CMK (cell line): Measurements from ENCODE around the genes FAM216B and CCDC122.

- RRBS: no CpG with 5 or more reads among the region's 3 CpGs
These were observed at the start of gene FAM216B for GRCh38 chr13:42781217-42781763. Gene FAM216B (plus strand): TSS chr13:42781584.

DNA sequence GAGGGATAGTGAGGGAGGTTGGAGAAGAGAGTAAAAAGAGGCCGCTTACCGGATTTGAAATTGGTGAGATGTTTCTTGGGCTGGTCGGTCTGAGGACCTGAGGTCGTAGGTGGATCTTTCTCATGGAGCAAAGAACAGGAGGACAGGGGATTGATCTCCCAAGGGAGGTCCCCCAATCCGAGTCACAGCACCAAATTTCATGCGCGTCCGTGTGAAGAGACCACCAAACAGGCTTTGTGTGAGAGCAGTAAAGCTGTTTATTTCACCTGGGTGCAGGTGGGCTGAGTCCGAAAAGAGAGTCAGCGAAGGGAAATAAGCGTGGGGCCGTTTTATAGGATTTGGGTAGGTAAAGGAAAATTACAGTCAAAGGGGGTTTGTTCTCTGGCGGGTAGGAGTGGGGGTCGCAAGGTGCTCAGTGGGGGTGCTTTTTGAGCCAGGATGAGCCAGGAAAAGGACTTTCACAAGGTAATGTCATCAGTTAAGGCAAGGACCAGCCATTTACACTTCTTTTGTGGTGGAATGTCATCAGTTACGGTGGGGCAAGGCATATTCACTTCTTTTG is 91.2 kb downstream of the FAM216B start:
- RRBS: no CpG with 5 or more reads among the region's 15 CpGs

DNA sequence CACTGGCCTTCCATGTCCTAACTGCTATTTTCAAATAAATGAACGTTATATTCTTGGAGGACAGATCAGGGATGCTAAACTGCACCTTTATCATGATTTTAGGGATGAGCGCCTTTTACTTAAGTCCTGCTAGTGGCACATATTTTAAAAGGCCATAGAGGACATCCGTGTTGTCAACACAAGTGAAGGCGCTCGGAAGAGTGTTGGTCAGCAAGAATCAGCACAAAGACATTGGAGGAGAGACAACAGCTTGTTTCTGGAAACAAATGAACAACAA is 943 bp downstream of the CCDC122 start:
- RRBS: no CpG with 5 or more reads among the region's 5 CpGs

DNA sequence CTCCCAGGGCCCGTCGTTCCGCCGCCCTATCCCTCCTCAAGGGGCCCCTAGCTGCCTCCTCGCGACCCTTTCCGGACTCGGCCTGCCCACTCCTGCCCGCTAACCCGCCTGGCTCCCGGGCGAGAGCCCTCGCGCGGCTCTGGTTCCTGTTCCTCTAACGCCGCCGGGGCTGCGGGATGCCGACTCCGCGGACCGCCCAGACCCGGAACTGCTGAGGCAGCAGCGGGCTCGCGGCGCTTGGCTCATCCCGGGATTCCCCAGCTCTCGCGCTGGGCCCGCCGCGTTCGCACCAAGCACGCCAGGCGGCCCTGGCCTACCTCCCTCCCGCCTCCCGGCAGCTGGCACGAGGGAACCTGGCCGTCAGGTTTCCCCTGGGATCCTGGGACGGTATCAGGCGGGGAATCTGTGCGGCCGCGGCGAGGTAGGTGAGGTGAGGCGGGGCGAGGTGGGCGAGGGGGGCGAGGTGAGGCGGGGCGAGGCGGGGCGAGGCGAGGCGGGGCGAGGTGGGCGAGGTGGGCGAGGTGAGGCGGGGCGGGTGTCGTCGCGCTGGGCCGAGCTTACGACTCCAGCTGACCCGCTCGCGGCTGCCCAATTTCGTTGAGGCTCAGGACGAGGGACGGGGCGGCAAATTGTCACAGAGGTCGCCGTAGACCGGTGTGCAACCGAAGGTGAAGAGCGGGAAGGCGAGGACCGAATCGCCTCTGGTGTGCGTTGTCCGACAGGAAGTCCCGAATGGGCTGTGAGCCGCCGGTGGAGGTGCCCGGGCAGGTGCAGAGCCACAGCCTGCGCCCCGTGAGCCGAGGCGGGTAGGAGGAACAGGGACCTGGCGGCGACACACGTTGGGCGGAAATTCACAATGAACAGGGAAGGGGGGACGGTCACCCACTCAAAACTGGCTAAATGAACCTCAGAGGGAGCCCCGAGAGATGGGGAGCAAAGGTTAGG is at the start of gene CCDC122:
Gene CCDC122, minus strand, starts transcription at position 427 of the 945 bp plus-strand sequence.
- RRBS: 55% methylated on average over 31 of the region's 98 CpGs

DNA sequence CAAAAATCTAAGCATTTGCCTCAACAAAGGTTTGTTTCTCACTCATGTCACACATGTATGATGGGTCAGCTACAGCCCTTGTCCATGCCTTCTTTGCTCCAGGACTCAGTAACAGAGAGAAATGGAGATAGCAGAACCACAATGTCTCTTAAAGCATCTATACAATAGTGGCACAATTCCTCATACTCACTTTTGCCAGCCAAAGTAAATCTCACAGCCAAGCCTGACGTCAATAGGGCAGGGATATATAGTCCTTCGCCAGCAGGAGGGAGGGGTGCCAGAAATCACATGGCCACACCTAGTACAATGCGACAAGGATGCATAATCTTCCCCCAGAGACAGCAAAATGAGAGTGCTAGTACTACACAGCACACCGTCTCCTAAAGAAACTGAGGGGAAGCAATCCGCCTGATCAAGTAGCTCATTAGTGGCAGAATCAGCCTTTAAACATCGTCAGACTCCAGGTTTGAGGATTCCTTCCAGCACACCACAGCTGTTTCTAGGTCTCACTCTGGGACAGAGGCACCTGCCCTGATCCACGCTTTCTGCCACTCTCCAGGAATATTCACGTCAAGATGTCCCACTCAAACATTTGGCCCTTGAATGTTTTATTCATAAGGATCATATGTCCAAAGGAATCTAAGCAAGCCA is 63.8 kb upstream of the SERP2 start:
- RRBS: no CpG with 5 or more reads among the region's 8 CpGs

DNA sequence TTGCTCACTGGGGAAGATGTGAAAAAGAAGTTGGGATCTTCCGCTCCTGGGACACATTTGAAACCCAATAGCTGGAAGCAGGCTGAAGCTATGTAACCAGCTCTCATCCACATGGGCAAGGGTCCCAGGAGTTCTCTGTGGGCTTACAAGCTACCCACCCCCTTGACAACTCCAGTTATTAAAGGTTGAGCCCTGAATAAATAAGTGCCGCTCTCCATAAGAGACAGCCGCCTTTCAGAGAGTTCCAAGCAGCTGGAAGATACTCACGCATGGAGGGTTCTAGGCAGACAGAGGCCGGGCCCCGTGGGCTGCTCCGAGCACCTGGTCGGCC is 22.9 kb downstream of the SERP2 start:
- RRBS: no CpG with 5 or more reads among the region's 8 CpGs

DNA sequence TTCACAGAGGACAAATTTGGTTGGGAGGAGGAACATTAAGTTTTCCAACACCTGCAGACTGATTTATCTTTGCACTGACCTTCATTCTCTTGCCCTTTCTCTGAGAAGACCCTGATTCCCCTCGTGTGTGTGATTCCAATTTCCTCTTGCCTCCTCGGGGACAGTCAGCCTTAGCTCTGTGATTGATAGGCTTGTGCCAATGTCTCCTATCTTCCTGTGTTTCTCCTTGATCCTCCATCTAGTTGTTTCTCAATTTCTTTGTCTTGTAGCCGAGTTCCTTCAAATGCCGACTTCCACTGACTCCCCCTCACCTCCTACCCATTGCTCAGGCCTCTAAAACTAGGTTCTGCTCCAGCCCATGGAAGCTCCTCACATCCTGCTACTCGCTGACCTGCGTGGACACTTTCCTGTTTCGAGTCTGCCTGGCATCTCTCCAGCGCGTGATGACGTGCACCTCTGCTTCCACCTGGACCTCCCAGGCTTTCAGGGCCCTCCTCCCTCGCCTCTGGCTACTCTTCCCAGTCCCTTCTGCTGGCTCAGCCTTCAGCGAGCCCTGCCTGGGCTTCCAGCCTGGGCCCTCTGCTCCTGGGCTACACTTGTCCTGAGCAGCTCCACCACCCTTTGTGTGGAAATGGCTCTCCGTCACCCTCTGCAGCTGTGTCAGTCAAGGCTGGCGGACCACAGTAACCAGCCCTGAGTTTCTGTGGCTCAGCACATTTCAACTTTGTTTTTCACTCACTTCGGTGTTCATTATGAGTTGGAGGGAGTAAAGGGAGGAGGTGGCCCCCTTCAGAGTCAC is 49.1 kb downstream of the SERP2 start:
- RRBS: no CpG with 5 or more reads among the region's 15 CpGs

DNA sequence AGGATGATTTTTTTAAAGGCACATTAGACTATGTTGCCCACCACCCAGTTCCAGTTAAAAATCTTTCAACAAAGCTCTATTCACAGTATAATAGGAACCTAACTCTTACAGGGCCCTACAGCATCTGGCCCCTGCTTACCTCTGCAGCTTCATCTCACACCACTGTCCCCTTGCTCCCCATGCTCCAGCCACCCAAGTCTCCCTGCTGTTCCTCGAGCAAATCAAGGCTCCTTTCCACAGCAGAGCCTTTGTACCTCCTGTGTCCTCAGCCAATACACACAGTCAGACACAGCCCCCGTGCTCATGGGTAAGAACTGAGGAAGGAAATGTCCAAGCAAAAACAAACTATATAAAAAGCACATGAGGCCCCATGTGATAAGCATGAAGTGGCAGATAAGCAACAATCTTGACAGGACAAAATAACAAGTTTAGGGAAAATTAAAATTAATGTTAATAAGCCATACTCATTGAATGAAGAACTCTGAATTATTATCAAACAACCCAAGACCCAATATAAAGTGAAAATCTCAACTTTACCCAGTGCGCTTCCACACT is 67.5 kb downstream of the TSC22D1 start:
- RRBS: no CpG with 5 or more reads among the region's 3 CpGs

- RRBS: no CpG with 5 or more reads among the region's 3 CpGs
These were observed 116.9 kb upstream of the TSC22D1 start for GRCh38 chr13:44693104-44693443.

- RRBS: no CpG with 5 or more reads among the region's 5 CpGs
These were observed 171.0 kb upstream of the TSC22D1 start for GRCh38 chr13:44747072-44747652.

- RRBS: no CpG with 5 or more reads among the region's 7 CpGs
These were observed 176.0 kb upstream of the TSC22D1 start for GRCh38 chr13:44751959-44752612.

DNA sequence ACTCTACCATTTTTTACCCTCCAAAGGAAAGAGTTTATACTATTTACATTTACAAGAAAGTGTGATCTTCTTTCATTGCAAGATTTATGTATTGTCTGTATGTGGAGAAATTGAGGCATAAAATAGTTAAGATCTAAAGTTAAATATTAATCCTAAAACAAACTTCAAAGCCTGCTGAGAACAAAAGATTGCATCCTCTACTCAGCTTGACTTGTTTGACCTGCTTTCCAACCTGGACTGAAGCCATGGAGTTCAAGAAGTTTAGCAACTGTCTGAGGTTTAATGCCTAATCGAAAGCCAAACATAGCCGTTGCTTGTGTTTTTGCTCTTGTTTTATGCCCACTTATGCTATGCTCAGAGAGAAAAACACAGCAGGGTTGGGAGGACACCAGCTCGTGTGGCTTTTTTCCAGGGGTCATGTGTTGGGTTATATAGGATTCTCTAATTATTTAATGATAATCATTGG is 135.7 kb downstream of the NUFIP1 start:
- RRBS: no CpG with 5 or more reads among the region's 3 CpGs

DNA sequence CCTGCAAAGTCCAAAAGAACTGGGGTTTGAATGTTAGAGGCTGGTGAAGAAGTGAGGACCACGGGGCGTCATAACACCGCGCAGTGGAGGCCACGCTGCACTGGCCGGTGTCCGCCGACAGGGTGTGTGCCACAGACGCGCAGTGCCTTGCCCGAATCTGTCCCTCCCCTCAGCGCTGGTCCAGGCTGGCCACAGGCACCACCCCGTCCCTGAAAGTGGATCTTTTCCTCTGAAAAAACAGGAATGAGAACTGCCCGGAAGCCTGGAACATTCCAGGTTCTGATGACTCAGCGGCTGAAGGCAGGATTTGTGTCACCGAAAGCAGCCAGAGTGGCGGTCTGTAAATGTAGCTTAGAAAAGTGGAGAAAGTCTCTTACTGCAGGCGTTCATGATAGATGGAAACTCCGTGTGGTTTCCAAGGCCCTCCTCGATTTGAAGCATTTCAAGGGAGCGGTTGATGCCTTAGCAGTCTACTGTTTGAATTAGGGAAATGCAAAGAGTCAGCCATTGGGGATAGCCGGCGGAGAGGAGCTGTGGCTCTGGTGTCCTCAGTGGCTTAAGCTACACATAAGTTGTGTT is 70.9 kb downstream of the NUFIP1 start:
- RRBS: no CpG with 5 or more reads among the region's 23 CpGs

DNA sequence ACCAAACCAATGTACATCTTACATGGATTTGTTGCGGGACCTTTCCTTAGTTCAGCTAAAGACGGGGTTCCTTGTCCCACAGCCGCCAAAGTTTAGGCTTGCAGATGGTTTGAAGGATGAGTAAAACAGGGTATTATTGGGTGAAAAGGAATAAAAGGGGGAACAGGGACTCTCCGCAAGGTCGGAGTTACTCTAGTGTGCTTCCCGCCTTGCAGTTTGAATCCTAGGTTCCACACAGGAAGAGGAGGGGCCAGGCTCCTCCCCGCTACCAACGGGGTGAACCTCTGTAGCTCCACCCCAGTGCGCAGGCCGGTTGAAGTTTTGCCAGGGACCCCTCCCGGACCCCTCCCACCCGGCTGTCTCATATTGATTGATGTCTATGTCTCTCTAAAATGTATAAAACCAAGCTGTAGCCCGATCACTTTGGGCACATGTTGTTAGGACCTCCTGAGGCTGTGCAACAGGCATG is 11.6 kb upstream of the GTF2F2 start:
- RRBS: no CpG with 5 or more reads among the region's 13 CpGs

DNA sequence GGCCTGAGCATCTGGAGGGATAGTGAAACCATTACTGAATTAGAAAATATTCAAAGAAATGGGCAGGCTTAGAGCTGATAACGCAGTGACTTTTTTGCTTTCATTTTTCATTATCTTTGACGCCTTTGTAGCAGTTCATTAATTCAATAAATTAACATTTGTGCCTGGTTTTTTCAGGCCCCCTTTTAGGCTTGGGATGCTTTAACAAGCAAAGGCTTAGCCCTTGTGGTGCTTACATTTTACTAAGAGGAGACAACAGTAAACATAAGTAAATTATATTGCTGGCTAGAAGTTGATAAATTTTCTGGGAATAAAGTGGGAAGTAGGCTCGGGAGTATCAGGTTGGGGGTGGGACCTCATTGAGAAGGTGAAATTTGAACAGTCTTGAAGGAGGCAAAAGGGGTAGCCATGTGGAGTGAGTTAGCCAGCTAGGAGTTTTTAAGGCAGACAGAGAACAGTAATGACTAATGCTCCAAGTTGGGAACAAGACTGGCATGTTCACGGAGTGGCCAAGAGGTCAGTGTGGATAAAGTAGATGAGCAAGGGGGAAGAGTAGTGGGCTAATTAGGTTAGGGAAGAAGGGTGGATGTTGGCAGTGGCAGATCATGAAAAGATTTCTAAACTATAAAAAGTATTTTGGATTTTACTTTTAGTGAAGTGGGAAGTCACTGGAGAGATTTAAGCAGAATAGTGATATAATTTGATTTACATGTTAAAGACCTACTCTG is 36.6 kb downstream of the GTF2F2 start:
- RRBS: no CpG with 5 or more reads among the region's 4 CpGs

- RRBS: no CpG with 5 or more reads among the region's 8 CpGs
These were observed 6.9 kb downstream of the TPT1 start for GRCh38 chr13:45333700-45334768.

DNA sequence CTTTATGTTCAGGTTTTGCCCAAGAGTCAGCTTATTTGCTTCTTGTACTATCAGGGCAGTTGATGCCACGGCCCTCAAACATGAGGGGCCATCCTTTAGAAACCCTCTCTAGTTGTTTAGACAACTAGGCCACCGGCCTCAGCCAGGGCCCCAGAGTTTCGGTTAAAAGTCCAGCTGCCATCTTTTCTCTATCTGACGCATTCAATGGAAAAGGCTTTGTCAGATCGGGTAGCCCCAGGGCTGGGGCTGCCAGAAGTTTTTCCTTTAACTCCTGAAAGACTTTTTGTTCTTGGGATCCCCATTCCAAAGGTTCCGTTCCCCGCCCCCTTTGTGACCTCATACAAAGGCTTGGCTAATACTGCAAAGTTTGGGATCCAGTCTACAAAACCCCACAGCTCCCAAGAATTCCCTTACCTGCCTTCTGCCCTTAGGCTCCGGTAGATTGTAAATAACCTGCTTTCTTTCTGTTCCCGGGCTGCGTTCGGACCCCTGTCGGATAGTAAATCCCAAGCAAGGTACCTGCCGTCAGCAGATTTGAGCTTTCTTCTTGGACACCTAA is 38.5 kb upstream of the TPT1 start:
- RRBS: no CpG with 5 or more reads among the region's 13 CpGs

- RRBS: no CpG with 5 or more reads among the region's 1 CpG
These were observed 46.8 kb downstream of the COG3 start for GRCh38 chr13:45511542-45511893.

DNA sequence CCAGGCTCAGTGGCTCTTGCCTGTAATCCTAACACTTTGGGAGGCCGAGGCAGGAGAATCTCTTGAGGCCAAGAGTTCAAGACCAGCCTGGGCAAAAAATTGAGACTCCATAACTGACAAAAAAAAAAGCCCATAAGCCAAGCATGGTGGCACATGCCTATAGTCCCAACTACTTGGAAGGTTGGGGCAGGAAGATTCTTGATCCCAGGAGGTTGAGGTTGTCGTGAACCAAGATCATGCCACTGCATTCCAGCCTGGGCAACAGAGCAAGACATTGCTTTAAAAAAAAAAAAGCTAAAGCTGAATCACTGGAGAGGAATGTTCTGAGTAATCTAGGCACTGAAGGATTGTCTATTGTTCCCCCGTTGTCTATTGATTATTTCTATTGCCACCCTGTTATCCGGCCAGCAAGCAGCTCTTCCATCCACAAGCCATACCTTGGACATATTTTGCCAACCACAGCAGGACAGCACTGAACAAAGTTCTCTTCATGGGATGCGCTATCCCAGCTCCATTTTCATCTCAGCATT is 21.9 kb upstream of the SIAH3 start:
- RRBS: no CpG with 5 or more reads among the region's 5 CpGs

DNA sequence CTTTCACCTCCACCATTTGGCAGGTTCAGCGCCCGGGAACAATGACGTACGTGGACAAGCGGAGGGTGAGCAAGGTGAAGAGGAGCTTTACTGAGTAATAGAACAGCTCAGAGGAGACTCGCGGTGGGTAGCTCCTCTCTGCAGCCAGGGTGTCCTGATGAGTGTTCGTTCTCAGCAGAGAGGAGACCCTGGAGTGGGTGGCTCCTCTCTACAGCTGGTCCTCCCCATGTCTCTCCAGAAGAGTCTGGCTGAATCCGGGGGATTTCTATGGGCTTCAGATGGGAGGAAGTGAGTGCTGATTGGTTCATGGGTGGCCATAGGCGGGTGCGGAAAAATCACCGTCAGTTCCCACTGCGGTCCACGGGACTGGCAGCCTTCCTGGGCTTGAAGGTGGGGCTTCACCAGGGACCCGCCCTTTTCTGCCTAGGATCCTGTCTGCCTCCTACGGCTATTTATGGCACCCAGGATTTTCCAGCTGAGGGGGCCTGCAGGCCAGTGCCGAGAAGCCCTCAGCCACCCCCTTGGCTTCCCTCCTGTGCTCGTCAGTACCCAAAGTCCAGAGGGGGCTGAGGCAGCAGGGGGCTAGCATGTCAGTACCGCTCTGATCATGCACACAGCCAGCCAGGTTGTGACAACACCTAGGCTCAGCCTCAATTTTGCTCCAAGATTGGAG is 18.4 kb downstream of the CPB2 start:
- RRBS: no CpG with 5 or more reads among the region's 19 CpGs